Aortic smooth muscle cell (primary cell): ENCODE measurements around the genes SMIM10 and CT45A1.

GRCh38 chrX:134546813-134547866, 87.2 kb downstream of the HPRT1 start:
- RRBS, result no CpG with 5 or more reads among the region's 13 CpGs

DNA sequence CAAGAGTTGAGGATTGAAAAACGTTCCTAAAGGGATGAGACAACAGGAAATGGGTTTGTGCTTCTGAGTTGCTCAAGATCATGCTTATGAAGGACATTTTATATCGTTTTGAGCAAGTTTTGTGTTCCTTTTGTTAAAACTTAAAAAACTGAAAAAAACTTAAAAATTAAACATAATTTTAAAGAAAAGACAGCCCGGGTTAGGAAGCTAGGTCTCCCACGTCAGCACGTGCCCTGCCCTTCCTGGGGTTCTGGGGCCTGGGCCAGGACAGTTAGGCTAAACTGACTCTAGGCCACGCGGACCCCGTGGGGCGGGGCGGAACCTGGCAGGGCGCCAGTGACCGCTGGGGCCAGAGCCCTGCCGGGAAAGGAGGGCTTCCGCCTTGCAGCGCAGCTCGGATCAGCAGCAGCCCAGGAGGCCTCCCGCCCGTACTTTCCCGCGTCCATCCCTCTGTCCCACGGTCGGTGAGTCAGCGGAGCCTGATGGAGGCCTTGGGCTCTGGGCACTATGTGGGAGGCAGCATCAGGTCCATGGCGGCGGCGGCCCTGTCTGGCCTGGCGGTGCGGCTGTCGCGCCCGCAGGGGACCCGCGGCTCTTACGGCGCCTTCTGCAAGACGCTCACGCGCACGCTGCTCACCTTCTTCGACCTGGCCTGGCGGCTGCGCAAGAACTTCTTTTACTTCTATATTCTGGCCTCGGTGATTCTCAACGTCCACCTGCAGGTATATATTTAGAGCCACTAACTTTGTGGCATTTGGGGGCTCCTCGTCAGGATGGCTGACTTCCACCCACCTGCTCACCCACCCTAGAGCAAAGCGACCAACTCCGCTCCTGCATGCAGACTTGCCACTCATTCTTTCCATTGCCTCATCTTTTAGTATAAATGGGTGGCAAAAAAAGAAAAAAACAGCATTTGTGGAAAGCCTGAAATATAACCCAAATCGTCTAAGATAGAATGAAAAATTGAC, at the start of gene SMIM10:
TSS of gene SMIM10 (plus strand) at position 378 of the 968 bp plus-strand sequence.
- RRBS, result no CpG with 5 or more reads among the region's 48 CpGs

GRCh38 chrX:135713097-135713716, at the start of gene CT45A1:
Gene CT45A1 (plus strand): TSS chrX:135713639.
- RRBS, result no CpG with 5 or more reads among the region's 20 CpGs

DNA sequence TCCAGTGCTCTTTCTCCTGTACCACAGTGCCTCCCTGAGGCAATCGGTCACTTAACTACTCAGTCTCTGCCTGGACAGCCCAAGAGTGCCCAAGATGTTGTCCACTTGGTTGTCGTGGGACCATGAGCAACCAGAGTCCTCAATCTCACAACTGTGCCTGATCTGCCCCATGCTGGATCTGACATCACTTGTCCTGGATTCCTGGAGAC, 745 bp downstream of the MMGT1 start:
- RRBS, result no CpG with 5 or more reads among the region's 2 CpGs

- RRBS, result no CpG with 5 or more reads among the region's 9 CpGs
These were observed 43.8 kb downstream of the SLC9A6 start for GRCh38 chrX:136028893-136029645.

DNA sequence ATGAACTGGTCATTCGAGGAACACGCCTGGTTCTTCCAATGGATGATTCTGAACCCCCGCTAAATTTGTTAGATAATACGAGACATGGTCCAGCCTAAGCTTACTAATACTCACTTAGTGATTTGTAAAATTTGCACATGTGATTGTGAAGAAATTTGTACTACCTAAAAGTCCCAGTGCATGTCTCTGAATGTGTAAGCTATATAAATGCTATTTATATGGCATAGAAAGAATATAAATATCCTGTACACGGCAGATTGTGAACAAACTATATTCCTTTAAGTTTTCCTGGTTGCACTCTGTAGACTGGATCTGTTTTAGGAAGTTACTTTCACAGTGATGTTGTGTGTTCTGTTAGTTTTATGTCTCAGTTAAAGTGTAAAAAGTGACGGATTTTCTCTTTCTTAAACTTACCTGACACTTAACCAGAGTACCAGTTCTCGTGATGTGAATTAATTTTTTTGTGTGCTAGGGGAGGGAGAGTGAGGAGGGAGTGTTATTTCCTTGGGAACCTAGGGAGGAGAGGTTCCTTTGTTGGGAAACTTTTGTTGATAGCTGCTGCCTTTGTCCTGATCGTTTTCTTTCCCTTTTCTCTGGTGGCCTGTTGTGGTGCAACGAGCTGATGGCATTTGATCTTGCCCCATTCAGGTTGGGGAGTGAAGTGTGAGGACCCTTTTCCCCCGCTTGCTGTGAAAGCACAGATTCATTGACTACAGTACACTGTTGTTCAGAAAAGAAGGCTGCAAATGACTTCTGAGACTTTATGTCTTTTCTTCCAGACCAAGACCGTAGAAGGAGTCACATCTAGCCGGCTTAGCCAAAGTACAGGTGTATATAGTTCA, 59.6 kb downstream of the SLC9A6 start:
- RRBS, result no CpG with 5 or more reads among the region's 12 CpGs

GRCh38 chrX:136188604-136188914, 8.3 kb upstream of the FHL1 start:
- RRBS, result no CpG with 5 or more reads among the region's 5 CpGs

GRCh38 chrX:136509971-136510324, 12.6 kb downstream of the HTATSF1 start:
- RRBS, result no CpG with 5 or more reads among the region's 3 CpGs

- RRBS, result no CpG with 5 or more reads among the region's 6 CpGs
These were observed 5.0 kb downstream of the CD40LG start for GRCh38 chrX:136652952-136653303.

GRCh38 chrX:136653558-136653852, 5.5 kb downstream of the CD40LG start:
- RRBS, result no CpG with 5 or more reads among the region's 2 CpGs

DNA sequence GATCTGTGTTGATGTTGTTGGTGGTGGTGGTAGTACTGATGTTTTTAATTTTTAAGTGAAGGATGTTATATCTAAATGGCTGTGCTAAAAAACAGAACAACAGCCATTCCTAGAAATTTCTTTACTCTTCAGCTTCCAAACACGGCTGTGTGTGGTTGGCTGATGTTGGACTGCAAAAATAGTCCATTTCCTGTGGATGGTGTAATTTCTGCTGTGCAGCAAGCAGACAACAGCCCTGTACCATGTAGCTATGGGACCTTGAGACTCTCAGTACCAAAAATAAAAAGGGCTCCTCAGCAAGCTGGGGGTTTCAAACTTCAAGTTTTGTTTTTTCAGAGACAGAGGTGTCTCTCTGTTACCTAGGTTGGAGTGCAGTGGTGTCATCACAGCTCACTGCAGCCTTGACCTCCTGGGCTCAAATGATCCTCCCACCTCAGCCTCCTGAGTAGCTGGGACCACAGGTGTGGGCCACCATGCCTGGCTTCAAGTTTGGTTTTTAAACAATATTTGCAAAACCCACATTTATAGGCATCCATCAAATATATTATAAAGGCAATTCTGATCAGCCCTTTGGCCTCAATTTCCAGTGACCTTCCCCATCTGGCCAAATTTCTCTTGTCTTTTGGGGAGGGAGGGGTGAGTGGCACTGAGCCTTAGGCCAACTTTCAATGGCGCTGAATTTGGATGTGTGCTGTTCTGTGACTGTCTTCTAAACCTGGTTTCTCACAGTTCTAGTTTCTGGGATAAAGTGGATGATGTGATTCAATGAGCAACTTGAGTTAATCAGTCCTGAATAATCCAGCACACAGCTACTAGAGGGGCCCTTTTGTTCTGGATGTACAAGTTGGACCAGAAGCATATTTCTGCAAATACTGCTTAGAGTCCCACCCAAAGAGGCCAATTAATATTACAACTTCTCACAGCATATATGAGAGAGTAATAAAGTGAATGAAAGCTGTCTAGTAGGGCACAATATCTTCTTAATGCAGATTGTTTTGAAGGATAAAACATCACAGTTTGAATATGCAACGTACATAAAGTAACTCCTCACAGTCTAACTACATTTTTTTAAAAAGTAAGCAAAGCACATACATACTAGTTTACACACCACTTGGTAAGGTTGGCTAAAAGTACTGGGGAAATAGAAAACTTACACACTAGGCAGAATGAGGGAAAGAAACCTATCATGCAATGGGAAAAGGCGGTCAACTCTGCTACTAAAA, 18.5 kb downstream of the CD40LG start:
- RRBS, result no CpG with 5 or more reads among the region's 4 CpGs

DNA sequence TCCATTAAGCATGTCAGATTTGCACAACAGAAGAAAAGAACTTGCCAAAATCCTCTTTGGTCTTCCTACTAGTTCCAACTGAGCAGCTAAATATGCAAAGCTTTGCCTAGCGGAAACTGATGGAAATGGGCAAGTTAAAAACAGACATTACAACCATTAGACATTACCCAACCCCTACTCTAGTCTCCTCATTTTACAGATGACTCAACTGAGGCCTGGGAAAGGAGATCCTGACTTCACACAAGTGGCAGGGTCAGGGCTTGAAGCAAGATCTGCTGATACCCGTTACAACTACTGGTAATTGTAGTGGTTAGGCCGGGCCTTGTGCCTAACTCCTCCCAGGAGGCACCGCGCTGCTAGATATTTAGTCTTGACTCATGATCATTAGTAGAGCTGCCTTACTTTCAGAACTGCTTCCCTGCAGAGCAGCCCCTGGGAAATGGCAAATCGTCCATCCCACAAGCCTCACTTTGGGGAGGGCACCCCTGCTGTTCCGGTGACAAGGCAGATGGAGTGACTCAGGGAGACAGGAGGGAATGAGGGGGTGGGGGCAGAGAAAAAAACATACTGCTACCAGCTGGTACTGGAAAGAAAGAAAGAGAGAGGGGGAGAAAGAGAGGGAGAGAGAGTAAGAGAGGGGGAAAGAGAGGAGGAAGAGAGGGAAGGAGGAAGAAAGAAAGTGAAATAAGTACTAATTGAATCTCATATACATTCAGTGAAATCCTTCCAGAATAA, 12.2 kb downstream of the ARHGEF6 start:
- RRBS, result no CpG with 5 or more reads among the region's 7 CpGs

DNA sequence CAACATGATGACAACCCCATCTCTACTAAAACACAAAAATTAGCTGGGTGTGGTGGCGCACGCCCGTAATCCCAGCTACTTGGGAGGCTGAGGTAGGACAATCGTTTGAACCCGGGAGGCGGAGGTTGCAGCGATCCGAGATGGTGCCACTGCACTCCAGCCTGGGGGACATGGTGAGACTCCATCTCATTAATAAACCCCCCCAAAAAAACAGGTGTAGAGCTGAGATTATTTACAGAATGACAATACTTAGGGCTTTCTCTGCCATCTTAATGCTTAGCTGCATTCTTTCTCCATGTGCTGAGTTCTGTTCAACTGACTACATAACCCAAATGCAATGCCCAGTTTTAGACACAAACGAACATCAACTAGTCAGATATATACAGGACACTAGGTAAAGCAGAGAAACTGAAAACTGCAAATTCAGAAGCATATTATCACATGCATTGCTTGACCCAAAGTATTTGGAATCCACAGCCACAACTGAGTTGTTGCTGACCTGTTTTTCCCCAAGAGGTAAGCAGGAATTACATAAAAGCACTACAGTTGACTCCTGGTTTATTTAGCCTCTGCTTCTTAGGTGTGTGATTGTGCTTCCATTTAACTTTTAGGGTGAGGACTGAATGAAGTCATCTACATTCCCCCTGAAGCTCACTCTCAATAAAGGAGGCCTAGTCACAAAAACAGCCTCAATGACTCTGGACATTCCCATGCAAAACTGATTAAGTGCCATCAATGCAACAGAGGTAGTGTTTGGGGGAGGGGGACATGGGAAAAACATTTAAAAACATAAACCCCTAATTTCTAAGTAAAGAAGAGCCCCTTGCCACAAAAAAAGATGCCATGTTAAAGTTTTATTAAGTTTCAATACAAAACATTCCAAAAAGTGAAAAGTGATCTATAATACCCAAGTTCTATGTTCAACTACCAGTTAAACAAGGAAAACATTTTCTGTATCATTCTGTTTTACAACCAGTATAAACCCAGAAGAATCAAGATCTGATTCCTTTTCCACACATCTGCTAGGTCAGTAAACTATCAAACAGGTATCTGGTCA, 11.8 kb downstream of the RBMX start:
- RRBS, result no CpG with 5 or more reads among the region's 9 CpGs

DNA sequence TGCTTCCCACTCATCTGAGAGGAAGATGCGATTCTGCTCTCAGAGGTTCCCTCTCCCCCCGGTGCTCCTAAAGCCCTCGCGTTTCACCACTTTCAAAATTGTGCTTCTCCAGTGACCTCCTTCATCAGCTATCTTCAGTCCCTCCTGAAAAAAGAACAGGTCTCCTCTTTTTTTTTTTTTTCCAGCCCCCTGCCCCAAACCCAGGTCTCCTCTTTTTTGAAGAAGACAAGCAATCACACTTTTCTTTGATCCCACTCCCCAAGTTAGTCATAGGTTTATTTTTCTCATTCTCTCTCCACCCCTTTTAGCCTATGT, 432.0 kb downstream of the ZIC3 start:
- RRBS, result no CpG with 5 or more reads among the region's 4 CpGs

GRCh38 chrX:139691378-139691837, 16.6 kb downstream of the MCF2 start:
- RRBS, result 0% methylated on average over 1 of the region's 25 CpGs

GRCh38 chrX:139931049-139931677, 1.7 kb downstream of the ATP11C start:
- RRBS, result 2% methylated on average over 8 of the region's 27 CpGs

DNA sequence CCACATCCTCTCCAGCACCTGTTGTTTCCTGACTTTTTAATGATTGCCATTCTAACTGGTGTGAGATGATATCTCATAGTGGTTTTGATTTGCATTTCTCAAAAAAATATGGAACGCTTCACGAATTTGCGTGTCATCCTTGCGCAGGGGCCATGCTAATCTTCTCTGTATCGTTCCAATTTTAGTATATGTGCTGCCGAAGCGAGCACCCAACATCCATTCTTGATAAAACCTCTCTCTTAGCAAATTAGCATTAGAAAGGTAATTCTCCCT, 59.1 kb downstream of the LDOC1 start:
- RRBS, result no CpG with 5 or more reads among the region's 7 CpGs

DNA sequence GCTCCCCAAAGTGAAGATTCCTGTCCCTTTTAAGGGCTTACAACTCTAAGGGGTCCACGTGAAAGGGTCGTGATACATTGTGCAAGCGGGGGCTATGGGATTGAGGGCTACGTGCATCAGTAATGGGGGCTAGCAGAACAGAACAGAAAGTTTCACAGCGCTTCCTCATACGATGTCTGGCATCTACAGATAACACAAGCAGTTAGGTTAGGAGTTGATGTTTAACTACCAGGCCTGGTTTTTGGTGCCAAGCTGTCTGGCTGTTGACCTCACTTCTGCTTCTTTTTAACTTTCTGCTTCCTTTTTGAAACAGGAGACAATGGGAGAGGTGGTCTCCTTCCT, 368.6 kb upstream of the CXorf51A start:
- RRBS, result no CpG with 5 or more reads among the region's 6 CpGs

DNA sequence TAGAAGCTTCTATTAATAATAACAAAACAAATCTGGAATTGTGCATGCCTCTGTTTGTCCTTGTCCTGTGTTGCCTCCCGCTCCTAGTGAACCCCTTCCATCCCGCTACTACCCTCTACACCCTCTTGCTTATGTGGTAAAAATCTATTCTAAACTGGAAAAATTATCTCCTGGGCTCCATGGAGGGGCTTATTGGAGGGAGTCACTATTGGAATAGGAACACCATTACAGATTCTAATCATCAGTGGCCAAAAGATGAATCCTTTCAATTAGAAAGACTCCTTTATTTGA, 34.8 kb upstream of the FMR1 start:
- RRBS, result no CpG with 5 or more reads among the region's 2 CpGs

DNA sequence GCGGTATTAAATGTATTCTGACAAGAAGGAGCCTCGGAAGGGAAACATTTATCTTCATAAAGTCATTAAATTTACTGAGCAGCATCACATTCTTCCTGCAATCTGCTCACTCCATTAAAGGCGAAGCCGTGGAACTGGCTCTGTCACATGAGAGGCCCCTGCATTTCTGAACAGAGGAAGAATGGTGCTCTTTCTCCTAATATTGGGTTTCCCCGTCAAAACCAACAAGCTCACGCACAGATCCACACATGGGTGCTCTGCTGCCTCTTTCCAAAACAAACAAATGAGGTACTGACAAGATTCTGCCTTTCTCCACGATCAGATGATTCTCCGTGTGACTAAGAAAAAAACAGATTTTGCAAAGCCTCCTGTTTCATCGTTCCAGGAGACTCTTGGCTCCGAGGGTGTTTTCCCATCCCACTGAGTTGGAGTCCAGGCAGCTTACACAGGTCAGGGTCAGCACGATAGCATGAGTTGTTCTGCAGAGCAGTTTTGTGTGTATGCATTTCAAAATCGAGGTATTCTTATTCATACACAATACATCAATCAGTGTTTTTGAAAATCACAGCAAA, 101.3 kb downstream of the ENSG00000287585 start:
- RRBS, result no CpG with 5 or more reads among the region's 12 CpGs